ENCODE results near the genes SCYGR2, CCL20 and DNER.

DNA sequence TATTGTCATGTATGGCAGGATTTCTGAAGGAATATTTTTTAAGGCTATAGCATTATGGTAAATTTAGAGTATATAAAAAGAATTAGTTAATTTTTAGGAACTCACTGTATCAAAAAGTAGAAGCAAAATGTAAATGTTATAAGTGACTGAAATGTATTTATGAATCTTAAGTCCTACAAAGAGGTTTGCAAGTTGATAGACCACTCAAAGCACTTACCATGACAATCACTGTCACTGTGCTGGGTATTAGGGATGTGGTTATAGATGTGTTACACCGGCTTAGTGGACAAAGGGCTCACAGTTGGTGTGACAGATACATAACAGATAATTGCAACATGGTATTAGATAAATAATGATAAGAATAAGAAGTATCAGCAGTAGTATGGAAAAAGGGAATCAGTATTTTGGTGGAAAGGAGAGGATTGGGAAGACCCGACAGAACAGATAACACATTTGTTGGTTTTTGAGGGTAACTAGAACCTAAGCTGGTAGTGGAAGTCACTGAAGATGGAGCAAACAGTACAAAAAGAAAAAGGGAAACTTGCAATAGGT lies 21.6 kb downstream of the AGFG1 start:
- PRO-cap, 2 experiments: no peak in any of the 2 experiments

GRCh38 chr2:227566302-227566829 lies 32.3 kb upstream of the SCYGR2 start:
- PRO-cap, 2 experiments: no peak in any of the 2 experiments

GRCh38 chr2:227598553-227598985 lies at the start of gene SCYGR2:
SCYGR2 (plus strand) TSS chr2:227598893.
- PRO-cap, 2 experiments: no peak in any of the 2 experiments

GRCh38 chr2:227658040-227658516 lies 8.5 kb upstream of the SCYGR5 start:
- PRO-cap, 2 experiments: no peak in any of the 2 experiments

GRCh38 chr2:227796179-227796863 lies 17.3 kb upstream of the CCL20 start:
- PRO-cap, 2 experiments: no peak in any of the 2 experiments

GRCh38 chr2:227813251-227814165 lies at the start of gene CCL20:
CCL20 (plus strand) TSS chr2:227813842.
- PRO-cap, 2 experiments: peak in 1 of 2 experiments; most common plus-strand start chr2:227813842 (in 1)

DNA sequence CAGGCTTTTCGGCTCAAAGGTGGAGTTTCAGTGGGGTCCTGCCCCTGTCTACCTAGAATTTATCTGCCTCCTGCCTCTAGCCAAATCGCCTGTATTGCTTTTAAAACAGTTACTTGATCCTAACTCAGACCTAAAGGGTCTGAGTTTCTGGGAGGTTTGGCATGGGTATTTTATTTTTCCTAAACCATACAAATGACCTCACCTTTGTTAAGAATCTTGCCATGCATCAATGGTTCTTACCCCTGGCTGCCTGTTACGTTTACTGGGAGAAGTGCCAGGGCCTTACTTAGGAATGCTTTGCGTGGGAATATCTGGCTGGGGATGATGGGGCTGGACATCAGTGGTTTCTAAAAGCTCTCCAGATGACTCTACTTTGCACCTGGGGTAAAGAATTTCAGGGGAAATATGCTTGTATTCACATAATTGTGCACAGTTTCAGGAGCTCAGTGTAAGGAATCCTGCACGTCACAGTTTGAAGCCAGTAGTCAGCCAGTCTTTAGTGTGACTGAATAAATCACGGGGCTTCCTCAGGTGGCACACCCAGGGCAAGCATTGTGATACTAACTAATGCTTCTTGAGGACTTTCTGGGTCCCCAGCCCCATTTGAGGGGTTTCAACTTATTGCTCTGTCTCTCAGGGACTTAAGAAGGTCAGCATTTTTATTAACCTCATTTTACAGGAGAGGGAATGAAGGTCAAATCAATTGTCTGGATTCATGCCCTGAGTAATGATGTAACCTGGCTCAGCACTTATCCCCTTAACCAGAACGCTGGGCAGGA lies 18.2 kb upstream of the DAW1 start:
- PRO-cap, 2 experiments: no peak in any of the 2 experiments

DNA sequence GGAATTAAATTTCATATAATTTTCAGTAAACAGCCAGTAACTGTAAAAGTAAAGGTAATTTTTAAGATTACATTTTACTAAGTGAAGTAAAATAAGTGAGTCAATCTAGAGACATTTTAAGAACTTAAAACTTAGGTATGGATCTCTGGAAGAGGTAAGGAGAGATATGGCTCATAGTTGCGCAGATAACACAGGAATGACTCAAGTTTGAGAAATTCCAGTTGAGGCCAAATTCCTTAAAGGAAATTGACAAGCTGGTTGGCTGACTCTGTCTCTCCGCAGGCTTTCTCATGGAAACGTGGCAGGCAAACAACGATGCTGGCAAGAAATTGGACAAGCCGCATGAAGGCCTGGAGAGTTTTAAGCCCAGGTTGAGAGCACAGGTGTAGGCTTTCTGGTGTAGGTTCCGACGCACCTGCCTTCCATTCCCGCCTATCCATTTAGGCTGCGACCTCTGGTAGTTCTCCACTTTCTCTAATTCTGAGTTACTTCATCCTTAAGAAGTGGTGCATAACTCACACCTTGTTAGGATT lies 698 bp upstream of the DAW1 start:
- PRO-cap, 2 experiments: no peak in any of the 2 experiments

DNA sequence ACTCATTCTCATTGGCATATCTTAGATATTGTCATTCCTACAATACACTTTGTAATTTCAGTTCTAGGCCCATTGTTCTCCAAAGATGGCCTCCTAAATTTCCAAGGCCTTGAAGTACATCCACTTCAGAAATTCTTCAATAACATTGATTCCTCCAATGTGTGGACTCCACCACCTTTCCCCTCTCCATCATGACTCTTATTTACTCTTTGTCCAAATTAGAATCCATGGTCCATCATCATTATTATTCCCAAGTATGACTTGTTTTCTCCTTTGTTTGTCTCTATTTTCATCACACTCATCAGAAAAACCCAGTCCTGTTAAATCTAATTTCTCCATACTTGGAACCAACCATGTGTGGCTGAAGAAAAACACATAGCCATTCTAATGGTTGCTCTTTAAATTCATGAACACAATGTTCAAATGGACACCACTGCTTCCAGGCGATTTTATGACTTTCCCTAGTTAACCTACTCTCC lies 131.7 kb upstream of the SPHKAP start:
- PRO-cap, 2 experiments: no peak in any of the 2 experiments

- PRO-cap, 2 experiments: no peak in any of the 2 experiments
These were observed 213.1 kb downstream of the PID1 start for GRCh38 chr2:229057919-229058450.

- PRO-cap, 2 experiments: no peak in any of the 2 experiments
These were observed 77.9 kb downstream of the PID1 start for GRCh38 chr2:229193118-229193686.

- PRO-cap, 2 experiments: no peak in any of the 2 experiments
These were observed 28.4 kb downstream of the PID1 start for GRCh38 chr2:229242429-229243373.

DNA sequence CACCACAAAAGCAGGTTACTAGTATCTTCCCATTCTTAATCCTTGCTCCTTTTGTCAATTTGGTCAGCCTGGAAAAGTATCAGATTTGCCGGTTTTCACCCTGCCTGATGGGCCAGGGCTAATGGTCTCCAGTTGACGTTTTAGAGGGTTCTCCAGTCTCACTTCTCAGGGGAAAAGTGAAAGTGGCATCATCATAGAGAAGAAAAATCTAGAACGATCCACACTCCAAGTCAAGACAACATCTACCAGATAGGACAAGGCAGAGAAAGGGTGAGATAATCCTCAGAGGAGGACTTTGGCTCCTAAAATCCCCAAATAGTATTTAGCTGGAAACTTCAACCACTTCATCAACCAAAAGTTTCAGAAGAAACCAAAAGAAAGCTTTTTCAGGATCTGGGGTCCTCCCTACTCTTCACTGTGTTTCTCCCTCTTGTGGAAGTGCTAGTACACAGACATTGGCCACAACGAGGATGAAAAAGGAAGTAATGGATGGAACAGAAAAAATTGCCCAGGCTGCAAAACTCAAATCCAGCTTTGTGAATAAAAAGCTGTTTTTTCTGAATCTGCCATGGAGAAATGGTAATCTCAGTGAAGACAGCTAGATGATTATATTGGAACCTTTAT lies 4.2 kb downstream of the PID1 start:
- PRO-cap, 2 experiments: no peak in any of the 2 experiments

DNA sequence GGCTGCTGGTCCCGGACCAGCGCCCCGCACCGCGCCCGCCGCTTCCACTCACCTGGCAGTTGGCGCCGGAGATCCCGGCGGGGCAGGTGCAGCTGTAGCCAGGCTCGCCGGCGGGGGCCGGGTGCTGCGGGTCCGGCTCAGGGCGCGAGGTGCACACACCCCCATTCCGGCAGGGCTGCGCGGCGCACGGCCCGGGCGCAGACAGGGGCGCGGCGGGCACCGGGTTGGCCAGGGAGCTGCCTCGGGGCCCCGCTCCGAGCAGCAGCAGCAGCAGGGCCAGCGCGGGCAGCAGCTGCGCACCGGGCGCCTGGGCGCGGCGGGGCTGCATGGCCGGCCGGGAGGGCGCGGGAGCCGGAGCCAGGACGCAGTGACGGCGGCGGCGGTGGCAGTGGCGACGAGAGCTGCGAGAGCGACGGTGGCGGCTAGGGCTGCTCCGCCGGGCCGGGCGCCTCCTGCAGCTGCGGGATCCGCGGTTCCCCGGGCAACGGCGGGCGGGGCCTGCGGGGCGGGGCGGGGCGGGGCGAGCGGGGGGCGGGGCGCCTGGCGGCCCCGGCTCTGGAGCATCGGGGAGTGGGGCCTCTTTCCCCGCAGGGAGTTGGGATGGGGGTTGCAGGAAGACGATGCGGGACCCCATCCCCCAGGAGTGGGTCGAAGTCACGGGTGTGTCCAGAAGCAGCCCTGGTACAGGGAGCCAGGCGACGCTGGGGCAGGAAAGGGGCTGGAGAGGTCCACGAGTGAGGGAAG lies at the start of gene DNER:
TSS of gene DNER (minus strand) at position 460 of the 744 bp plus-strand sequence.
- PRO-cap, 2 experiments: no peak in any of the 2 experiments

GRCh38 chr2:230202398-230203166 lies 17.2 kb downstream of the SP110 start:
- PRO-cap, 2 experiments: no peak in any of the 2 experiments

- PRO-cap, 2 experiments: no peak in any of the 2 experiments
These were observed 34.5 kb downstream of the SP140L start for GRCh38 chr2:230361502-230361860.

- PRO-cap, 2 experiments: no peak in any of the 2 experiments
These were observed 137.0 kb upstream of the CAB39 start for GRCh38 chr2:230575702-230576034.

DNA sequence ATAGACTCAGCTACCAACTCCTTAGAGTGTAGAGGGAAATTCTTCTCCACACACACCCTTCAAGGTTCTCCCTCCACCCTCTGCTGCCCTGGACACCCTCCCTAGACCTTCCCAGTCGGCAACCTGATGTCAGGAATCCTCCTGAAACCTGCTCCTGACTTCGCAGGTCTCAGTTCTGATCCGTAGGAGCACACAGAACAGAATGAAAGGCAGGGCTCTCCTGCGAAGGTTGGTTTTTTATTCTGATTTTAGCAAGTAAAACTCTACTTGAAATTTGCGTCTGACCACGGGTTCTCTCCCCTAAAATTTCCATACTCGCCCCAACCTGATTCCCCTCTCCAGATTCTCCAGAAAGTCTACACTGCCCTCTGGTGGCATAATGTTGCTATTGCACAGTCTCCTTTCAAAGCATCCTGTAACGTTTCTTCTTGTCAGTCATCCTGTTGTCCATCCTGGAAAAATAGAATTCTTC lies 101.4 kb upstream of the CAB39 start:
- PRO-cap, 2 experiments: no peak in any of the 2 experiments

DNA sequence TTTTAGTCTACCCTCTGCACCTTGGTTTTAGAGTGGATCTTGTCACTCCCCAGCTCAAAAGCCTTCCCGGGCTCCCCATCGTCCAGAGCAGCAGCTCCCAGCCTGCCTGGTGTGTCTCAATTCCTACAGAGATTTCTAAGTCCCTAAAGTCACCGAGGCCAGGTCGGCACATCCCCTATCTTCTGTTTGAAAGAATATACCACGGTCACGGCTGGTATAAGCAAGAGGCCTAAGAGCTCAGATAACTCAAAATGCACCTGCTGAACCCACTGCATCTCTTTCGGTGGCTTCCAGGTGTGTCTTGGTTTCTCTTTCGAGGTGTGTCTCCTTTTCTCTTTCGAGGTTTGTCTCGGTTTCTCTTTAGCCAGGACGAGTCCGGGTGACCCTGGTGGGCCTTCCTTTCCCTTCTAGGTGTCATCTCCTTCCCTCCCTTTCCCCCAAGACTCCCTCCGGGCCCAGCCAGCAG lies 8.2 kb downstream of the ITM2C start:
- PRO-cap, 2 experiments: no peak in any of the 2 experiments

DNA sequence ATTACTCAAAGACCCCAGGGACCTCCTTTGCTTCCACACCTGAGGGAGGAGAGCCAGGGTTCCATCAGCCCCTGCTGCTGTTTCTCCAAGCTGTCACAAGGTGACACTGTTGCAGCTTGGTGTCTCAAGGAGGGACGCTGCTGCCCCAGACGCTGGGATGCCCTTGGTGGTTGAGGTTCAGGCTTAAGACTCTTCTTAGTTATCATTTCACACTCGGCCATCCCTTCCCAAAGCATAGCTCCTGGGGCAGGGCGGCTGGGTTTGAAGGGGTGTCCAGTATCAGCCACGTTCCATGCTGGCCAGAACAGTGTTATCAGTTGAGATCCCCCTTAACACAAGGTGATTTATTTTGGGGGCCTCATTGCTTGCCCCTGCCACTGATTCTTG lies 22.8 kb downstream of the GPR55 start:
- PRO-cap, 2 experiments: no peak in any of the 2 experiments

Measured in Metastatic Liver Carcinoma in the Adrenal Gland (tissue), 2 donors.